ENCODE data around the gene TNFRSF17.

DNA sequence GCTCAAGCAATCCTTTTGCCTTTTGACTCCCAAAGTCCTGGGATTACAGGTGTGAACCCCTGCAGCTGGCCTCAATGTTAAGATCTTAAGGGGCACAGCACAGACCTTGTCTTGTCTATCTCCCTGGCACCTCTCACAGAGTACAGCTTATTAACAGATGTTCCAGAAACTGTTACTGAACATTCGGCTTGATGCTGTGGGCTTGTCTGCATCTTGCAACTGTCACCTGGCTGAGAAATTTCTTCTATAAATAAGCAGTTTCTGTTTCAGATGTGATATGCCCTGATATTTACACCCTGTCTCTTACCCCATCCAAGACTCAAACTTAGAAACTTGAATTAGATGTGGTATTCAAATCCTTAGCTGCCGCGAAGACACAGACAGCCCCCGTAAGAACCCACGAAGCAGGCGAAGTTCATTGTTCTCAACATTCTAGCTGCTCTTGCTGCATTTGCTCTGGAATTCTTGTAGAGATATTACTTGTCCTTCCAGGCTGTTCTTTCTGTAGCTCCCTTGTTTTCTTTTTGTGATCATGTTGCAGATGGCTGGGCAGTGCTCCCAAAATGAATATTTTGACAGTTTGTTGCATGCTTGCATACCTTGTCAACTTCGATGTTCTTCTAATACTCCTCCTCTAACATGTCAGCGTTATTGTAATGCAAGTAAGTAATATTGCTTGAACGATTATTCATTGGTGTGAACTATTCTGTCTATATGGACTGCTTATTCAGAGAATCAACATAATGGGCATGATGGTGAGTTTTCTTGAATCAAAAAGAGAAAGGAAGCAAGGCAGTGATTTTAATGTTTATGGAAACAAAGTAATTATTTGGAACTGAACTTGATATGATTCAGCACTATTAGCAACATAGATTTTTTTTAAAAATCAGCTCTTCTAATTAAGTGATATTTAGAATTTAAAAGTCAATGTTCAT lies at the start of gene TNFRSF17:
TSS of gene TNFRSF17 (plus strand) at position 418 of the 935 bp plus-strand sequence.
- PRO-cap, result no peak

- PRO-cap, result no peak
Measured at GRCh38 chr16:12079493-12079922, 103.0 kb downstream of the SNX29 start.

DNA sequence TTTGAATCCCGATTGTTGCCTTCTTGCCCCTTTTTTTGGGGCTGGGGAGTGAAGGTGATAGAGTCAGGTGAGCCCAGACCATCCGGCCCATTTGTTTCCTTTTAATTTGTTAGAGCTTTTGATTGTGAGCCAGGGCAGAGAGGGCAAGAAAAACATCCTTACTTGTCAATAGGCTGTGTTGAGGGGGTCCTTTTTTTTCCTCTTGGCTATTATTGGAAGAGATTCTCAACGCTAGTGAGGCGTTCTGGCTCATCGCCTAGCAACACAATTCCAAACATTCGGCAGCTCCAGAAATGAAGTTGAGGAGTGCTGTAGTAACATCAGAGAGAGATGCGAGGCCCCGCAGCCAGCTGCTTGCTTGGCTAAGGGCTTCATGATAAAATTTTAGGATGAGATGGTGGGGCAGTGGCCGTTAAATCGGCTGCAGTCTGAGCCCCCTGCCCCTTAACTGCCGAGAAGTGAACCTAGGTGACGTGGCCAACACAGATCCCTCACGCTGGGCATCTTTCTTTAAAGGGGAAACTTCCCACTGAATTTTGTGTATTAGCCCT lies 119.2 kb downstream of the SNX29 start:
- PRO-cap, result no peak

- PRO-cap, result no peak
Measured at GRCh38 chr16:12119342-12120126, 143.0 kb downstream of the SNX29 start.

DNA sequence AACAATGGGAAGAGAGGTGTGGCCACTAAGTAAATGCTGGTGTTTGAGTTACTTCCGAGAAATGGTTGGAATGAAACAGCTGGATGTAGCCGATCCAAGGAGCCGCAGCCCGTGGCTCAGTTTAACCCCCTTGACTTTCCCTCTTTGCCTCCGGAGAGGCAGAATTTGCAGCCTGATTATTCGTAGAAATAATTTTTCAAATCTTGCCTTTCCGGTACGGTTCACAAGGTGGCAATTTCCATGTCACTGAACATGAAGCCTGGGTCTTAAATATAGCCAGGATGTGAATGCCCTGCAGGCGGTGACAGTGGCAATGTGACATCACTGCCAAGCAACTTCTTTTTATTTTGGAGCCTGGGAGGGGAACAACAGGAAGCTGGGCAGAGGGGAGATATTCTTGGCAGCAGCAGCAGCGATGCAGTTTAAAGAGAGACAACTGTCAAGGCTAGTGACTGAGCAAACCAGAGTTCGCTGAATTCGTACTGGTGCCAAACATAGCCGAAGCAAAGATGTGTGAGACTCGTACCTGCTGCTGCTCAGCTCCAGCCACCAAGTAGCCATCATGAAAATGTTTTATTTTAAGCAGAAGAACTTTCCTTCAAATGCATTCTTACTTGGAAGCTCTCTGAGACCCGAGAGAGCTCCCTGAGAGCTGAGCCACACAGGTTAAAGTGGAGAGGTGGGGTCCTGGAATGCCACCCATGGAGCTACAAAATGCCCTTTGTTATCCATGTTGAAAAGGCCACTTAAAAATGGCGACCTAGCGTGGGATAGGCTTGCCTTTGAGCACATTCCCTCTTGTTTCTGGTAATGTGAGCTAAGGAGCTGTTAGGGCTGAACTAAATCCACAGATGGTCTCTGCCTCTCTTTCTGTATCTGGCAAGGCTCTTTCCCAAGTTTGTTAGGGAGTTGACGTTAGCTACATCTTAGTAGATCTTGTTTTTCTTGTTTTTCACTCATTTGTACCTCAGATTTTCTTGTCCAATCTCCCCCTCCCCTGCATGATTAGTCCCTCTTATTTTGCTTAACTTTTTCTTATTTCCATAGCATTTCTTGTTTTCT lies 171.3 kb downstream of the SNX29 start:
- PRO-cap, result no peak

GRCh38 chr16:12167058-12167602 lies 190.6 kb downstream of the SNX29 start:
- PRO-cap, result no peak

DNA sequence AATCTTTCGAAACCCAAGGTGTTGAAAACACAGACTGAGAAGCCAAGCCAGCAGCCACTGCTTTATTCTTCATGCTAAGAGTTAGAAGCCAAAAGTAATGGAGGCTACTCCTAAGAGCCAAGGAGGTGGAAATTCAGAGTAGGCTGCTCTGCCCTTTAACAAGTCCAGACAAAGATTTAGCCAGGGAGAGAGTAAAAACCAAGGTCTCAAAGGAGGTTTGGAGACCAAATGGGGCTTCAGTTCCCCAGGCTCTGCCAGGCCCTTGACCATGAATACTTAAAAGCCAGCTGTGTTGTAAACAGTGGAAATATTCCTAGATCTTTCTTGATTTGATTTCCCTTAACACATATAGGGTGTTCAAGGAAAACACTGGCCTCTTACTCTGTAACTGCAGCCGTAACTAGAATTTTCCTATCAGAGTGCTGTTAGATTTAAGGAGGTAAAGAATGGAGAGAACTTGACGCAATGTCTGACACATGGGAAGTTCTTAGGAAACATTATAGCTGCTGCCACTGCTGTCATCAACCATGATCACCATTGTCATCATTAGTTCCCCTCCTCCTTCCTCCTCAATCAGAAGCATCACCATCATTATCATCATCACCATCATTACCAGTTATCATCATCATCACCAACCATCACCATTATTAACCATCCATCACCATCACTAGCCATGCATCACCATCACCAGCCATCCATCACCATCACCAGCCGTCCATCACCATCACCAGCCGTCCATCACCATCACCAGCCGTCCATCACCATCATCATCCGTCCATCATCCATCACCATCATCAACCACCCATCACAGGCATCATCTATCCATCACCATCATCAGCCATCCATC lies 382.3 kb downstream of the CPPED1 start:
- PRO-cap, result no peak

GRCh38 chr16:12531073-12531631 lies 272.5 kb downstream of the CPPED1 start:
- PRO-cap, result no peak

DNA sequence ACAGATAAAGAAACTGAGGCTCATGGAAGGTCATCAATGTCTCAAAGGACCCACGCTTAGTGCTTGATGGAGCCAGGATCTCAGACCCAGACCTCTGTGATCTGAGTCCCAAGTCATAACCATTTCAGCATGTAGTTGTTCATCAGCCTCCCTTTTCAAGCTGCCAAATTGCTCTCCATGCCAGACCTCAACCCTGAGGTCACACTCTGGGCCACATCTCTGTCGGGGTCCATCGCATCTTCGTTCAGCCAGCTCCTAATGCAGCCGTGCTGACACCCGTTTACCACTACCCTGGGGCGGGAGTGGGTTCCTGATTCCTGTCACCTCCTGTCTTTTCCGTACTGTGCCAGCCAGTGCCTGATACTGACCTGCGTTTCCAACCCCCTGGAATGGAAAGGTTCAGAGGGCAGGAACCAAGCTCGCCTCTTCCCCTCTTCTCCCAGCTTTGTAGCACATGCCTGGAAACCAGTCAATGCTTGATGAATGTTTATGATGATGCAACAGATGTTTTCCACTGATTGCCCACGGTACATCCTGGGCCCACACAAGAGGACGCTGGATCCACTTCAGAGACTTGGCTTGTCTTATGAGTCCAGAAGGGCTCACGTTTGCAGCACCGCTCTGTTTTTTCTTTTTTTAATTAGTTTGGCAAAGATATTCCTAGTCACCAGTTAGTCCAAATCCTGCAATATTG lies 262.1 kb downstream of the CPPED1 start:
- PRO-cap, result no peak

GRCh38 chr16:12552352-12552864 lies 251.3 kb downstream of the CPPED1 start:
- PRO-cap, result no peak

GRCh38 chr16:12613670-12614355 lies 189.9 kb downstream of the CPPED1 start:
- PRO-cap, result no peak

DNA sequence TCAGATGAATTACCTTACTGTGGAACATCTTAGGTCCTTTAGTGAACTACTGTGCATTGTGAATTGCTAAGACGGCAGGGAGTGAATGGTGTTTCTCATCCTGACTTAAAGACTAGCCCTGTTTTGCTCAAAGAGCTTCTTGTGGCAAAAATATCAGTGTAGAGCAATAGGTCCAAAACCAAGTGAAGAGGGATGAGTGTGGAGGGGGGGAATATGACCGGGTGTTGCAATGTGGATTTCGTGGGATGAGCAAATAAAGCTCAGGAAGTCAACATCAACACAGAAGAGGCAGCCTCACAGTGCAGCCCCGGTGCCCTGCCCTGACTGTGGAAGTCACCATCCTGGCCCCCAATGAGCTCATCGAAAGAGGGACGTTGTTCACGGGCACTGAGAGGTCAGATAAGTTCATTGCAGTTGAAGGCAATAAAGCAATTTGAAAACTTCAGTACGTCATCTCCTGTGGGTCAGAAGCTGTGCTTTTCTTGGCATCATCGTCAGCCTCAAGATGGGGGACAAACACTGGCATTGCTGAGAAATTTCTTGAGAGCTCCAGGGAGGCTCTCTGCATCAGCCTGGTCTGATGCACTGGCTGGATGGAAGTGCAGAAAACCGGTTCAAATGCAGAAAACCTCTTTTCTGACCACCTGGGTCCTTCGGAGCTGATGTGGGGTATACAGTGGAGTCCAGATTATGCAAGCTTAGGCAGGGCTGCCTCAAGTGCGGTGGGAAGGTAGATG lies 159.7 kb downstream of the CPPED1 start:
- PRO-cap, result no peak

DNA sequence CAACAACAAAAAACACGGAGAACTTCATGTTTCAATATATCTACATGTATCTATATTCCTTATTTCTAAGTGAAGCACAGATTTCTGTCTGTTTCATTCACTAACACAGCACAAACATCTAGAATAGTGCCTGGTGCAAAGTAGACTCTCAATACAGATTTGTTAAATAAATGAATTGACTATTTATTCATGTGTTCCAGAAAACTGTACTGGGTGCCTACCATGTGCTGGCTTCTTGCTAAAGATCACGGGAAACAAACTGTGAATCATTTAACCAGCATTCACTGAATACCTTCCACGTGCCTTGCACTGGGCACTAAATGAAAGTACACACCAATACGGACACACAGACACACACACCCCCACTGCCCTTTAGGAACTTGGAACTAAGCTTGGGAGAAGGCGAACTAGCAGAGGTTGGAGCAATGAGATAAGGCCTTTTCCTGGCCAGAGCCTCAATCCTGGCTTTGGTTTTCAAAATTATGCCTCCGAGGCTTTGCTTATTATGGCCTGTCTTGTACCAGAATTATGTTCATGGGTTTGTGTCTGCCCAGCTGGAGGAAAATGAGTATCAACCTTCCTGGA lies 32.5 kb downstream of the CPPED1 start:
- PRO-cap, result no peak

DNA sequence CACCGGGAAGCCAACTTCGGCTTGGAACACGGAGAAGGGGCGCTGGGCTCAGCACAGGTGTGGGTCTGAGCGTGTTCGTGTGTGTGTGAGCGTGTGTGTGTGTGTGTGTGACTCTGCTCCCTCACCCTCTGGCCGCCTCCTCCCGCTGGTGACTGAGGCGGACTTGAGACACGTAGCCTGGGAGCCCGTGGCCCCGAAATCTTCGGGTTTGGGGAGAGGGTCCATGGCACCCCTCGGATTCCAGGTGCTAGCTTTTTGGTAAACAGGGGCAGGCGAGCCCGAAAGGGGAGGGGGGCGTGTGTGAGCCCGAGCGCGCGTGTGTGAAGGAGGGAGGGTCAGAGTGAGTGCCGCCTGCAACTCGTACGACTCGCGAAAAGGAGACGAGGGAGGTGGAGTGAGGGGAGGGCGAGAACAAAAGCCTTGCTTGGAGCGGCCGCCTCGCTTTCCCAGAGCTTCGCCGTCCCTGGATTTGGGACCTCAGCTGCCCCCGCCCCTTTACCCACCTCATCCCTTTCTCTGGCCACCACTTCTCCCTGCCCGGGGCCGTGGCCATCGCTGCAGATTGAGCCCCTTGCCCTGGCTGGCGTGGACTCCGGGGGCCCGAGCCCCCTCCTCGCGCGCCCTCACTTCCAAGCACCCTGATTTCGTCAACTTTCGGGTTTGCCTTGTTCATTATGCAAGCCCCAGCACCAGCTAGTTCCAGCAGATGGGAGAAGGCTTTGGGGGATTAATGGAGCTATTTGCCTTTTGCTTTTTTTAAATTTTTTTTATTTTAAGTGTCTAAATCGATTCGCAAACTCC lies 1.6 kb downstream of the SHISA9 start:
- PRO-cap, result no peak

- PRO-cap, result no peak
Measured at GRCh38 chr16:13898023-13898696, 21.8 kb upstream of the ERCC4 start.

GRCh38 chr16:13994540-13995006 lies 74.6 kb downstream of the ERCC4 start:
- PRO-cap, result no peak

DNA sequence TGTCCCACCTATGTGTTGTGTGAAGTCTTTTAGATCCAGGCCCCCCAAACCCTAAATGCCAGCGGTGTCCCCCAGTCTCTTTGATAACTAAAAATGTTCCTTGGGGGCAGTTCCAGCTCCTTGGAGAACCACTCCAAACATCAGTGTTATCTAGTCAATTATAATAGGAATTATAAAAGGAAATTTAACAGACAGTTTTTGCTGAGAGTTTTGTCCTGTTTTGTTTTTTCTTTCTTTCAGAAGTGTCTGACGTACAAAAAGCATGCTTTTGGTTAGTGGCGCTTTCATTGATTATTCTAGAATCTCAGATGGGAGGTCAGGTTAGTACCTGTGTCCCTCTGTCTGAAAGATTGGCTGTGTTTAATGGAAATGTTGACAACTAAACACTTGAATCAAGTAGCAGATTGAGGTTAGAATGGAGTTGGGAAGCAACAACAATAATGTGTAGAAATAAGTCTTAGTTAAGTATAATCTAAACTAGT lies 2.2 kb downstream of the MRTFB start:
- PRO-cap, result no peak

DNA sequence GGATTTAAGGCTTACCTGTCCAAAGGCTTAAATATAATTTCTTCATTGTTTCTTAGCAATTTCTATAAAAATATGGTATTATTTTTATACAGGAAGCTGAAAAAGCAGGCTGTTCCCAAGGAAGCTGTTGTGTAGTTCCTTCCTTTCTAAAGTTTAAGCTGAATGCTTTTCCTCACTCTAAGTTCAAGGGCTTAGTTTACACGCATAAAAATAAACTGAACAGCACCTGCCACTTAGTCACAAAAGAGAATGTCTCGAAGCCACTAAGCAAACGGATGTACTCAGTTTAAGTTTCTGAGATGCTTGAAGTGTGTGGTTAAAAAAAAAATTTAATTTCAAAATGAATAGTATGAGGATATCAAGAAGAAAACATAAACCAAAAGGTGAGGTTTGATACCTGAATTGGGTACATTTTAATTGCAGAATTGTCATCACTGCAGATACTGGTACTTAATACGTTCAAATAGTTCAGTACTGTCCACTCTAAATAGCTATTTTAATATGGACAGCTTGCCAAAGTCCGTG lies 38.0 kb downstream of the MRTFB start:
- PRO-cap, result no peak

DNA sequence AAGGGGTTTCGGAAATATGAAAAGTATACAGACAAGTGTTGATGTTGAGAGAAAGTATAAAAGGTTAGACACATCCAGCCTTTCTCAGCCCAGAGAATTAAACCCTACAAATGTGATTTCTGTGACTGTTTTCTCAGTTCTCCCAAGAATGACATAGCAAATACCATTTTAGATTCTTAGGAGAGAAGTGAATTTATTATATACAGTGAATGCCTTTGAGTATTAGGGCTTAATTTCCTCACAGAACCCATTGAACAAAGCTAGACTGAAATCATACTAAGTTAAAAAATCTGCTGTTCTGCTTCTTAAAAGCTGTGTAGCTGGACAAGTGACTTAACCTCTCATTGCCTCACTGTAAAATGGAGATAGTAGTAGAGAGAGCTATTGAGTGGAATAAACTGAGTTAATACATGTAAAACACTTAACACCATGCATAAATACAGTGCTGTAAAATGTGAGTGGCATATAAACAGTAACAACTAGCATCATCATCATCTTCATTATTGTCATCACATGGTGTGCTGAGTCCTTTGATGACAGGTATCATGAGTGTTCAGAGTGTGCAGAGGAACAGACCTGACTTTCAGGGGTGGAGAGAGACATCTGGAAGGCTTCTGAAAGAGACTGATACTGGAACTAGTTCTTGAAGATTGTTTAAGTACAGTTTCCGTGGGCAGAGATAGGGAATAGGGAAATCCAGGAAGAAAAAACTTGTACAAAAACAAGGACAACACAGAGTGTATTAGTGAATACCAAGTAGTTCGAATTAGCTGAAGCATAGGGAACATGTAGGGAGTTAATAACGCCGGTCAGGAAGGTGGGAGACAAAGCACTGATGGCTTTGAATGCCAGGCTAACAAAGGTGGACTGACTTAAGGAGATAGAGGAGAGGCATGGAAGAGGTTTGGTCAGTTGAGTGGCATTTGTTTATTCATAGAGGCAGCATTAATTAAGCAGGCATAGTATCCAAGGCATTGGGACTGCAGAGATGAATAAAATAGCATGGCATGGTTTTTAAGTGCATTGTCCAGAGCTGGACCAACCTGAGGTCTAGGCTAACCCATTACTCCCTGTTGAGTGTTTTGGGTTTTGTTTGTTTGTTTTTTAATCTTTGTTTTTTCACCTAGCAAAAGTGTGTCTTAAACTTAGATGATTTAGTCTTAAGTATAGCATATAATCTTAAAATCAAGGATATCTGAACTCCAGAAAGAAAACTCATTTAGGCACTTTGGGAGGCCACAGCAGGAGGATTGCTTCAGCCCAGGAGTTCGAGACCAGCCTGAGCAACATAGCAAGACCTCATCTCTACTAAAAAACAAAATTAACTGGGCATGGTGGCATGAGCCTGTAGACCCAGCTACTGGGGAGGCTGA lies 105.7 kb downstream of the MRTFB start:
- PRO-cap, result no peak

- PRO-cap, result no peak
Measured at GRCh38 chr16:14189524-14190107, 118.5 kb downstream of the MRTFB start.